Placental epithelial cell (primary cell): ENCODE measurements around a stretch of chr21.

DNA sequence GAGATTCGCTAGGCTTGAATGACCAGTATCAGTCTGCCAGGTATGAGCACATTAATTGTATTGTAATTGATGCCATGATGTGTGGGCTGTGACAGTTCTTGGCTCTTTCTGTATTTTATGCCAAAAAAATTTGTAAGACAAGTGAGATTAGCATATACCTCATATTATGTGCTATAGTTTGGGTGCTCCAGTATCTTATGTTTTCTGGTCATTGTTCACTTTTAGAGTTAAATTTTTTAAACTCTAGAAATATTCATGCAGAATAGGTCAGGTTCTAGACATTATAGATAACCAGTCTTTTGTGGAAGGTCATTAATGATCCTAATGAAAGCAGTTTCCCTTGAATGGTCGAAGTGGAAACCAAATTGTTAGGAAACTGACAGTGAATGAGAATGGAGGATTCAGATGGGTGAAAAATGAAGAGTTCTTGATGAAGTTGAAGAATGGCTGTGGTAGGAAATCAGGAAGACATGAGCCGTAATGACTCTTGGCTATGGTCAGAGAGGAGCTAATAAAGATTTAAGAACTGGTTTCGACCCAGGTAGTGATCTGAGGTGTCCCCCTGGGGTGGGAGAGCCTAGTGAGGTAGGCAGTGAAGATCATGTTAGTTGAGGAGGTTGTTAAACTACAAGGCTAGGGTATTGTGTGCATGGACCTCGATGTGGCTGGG, 12.2 kb downstream of the TTC3 start:
- CAGE, long polyA plus RNA, result no peak

GRCh38 chr21:37105275-37105776, 32.3 kb downstream of the TTC3 start:
- CAGE, long polyA plus RNA, result no peak

- CAGE, long polyA plus RNA, result no peak
Observed at GRCh38 chr21:37186719-37187308, 80.3 kb downstream of the VPS26C start.

- CAGE, long polyA plus RNA, result no peak
Observed at GRCh38 chr21:37282601-37282917, 15.4 kb upstream of the VPS26C start.

- CAGE, long polyA plus RNA, result no peak
Observed at GRCh38 chr21:37369287-37370270, 3.0 kb downstream of the DYRK1A start.

DNA sequence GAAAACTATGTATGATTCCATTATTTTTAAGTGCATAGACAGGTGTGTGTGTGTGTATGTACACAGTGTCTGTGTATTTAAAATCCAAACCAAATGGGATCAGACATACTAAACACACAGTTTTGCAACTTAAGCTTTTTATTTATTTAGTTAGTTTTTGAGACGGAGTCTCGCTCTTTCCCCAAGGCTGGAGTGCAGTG, 10.3 kb downstream of the DYRK1A start:
- CAGE, long polyA plus RNA, result no peak

DNA sequence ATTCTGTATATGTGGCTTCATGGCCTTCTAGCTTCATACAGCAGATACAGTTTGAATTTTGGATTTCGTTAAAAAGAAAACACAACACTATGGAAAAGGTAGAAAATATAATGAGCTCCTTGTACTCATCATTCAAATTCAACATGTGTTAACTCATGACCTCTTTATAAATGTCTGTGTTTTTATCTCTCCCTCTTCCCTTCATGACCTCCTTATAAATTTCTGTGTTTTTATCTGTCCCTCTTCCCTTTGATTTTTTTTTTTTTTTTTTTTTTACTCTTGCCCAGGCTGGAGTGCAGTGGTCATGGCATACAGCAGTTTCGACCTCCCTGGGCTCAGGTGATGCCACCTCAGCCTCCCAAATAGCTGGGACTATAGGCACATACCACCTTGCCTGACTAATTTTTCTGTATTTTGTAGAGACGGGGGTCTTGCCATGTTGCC, 21.3 kb downstream of the DYRK1A start:
- CAGE, long polyA plus RNA, result no peak

- CAGE, long polyA plus RNA, result no peak
Observed at GRCh38 chr21:37397922-37398347, 31.4 kb downstream of the DYRK1A start.

DNA sequence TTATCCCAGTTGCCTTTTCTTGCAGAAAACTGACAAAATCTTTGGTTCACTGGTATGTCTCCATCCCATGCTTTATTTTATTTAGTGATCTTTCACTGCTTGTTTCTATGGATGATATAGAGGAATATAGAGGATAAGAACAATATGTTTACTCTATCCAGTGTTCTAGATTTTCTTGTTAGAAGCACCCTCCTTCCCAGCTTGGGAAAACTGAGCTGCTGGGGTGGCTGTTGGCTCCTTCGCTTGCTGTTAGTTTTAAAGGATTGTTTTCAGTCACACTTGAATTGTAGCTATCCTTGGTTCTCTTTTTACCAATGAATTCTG, 64.4 kb downstream of the DYRK1A start:
- CAGE, long polyA plus RNA, result no peak

- CAGE, long polyA plus RNA, result no peak
Observed at GRCh38 chr21:37521664-37522199, 155.2 kb downstream of the DYRK1A start.

- CAGE, long polyA plus RNA, result no peak
Observed at GRCh38 chr21:37557155-37557683, 190.6 kb downstream of the DYRK1A start.

DNA sequence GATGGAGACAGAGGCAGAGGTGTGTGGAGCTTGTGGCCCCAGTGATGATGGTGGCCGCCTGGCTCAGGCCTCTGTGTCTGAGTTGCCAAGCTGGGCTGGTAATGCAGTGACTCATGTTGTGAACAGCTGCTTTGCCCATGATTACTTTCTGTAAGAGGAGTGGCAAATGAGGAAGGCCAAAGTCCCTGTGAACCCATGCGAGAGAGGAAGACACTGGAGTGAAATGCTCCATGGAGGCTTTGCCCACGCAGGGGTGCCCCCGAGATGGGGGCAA, 86.8 kb downstream of the KCNJ6 start:
- CAGE, long polyA plus RNA, result no peak

GRCh38 chr21:38170306-38170698, 86.5 kb upstream of the KCNJ15 start:
- CAGE, long polyA plus RNA, result no peak

GRCh38 chr21:38266724-38267080, 9.9 kb downstream of the KCNJ15 start:
- CAGE, long polyA plus RNA, result no peak

GRCh38 chr21:38272245-38272839, 15.6 kb downstream of the KCNJ15 start:
- CAGE, long polyA plus RNA, result no peak

DNA sequence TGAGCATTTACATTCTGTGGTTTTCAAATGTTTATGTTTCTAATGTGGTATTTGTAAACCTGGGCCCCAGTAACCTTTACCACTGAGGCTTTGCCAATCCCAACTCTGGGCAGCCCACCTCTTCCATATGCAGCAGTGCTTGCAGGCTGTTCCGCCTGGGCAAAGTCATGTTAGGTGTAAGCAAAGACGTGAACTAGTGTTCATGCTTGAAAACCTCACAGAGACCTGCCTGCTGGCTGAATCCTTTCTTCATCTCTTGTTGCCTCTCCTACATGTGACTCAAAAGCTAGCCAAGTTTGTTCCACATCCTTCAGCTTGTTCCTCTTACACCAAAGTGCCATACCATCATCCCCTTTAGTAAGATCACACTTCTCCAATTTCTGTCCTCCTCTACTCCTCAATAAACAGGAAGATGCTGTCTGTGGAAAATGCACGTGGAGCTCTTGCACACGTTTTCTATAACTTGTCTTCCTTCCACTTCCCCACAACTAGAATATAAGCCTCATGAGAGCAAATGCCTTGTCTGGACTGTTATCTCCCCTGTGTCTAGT, 17.3 kb downstream of the KCNJ15 start:
- CAGE, long polyA plus RNA, result no peak

- CAGE, long polyA plus RNA, result no peak
Observed at GRCh38 chr21:38296285-38296988, 39.6 kb downstream of the KCNJ15 start.

DNA sequence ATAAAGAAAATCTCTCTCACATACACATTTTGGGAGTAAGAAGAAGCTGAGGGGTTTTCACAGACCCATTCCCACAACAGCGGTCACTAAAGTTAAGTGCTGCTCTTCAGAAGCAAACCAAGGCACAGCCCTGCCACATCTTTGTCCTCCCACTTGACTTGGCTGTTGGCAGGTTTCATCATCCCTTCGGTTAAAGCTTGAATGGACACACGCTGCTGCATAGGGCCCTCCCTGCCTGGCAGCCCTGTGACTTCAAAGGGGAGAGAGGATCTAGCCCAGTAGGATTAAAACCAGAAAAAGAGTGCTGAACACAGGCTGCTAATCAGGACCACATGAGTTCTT, 49.7 kb downstream of the ERG start:
- CAGE, long polyA plus RNA, result no peak

DNA sequence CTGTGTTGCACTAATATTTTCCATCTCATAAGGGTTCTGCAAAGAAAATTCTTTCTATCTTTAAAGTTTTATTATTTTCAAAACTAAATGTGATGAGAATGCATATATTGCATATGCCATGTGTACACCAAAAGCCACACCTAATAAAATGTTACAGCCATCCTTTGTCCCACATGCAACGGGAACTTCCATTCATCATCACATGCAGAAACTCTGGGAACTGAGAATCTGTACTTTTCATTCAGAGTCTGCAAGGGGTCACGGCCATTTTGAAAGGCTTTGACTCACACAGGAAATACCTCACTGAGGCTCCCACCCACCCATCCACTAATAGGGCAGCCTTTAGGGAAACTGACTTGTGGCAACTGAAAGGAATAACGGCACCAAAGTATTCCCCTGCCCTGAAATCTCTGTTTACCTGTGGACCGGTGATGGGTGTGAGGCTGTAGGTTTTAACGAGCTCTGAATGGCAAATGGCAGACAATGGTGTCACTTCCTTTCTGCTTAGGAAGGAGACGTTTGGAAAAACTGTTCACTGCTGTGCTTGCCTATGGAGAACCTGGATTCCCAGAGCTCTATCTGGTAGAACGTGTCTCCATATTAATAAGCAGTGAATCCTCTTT, 37.8 kb downstream of the ERG start:
- CAGE, long polyA plus RNA, result no peak

GRCh38 chr21:38817744-38818846, 12.4 kb downstream of the ETS2 start:
- CAGE, long polyA plus RNA, result no peak